Measurements from ENCODE around the gene BTBD2.

DNA sequence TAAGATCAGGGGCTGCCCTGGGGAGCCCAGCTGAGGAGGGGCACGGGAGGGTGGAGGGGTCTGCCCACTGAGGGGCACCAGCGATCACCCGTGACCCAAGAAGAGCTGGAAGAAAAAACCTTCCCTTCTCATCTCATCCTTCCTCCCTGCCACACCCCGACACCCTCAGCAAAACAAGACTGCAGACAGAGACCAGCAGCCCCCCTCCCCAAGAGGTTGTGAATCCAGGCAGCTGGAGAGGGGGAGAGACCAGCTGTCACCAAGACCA is 7.2 kb downstream of the KLF16 start:
- PRO-cap: no peak

DNA sequence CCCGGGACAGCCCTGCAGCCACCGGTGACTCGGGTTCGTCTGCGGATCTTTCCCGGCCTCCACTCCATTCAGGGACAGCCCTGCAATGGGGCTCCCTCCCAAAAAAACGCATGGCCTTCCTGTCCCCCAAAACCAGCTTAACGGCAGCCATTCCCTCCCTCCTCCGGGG is 2.9 kb downstream of the KLF16 start:
- PRO-cap: no peak

- PRO-cap: no peak
These were observed 8.7 kb downstream of the ABHD17A start for GRCh38 chr19:1876503-1877097.

- PRO-cap: no peak
These were observed 1.3 kb downstream of the ABHD17A start for GRCh38 chr19:1883689-1884677.

DNA sequence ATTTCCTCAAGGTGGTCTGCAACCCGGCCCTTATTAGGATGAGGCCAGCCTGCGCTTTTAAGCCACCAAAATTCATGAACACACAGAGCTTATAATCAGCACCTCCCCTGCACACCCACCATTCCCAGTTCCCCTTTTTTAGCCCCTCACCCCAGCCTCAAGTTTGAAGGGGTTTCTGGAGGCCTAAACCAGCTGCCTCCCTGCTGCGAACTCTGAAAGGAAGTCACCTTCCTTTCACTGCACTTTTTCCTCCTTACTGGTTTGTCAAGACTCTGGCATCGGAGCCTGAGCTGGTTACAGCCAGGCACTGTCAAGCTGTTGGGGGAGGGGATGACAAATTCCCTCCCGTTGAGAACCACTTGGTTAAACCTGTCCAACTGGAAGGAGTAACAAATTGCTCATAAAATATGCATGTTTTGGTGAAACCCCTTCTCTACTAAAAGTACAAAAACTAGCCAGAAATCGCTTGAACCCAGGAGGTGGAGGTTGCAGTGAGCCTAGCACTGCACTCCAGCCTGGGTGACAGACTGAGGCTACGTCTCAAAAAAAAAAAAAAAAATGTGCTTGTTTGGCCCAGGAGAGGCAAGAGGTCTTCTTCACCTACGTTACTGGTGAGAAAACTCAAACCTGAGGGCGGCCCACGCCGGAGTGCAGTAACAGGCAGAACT is 716 bp upstream of the ADAT3 start:
- PRO-cap: no peak

GRCh38 chr19:1962122-1962471 is 21.1 kb downstream of the CSNK1G2 start:
- PRO-cap: no peak

DNA sequence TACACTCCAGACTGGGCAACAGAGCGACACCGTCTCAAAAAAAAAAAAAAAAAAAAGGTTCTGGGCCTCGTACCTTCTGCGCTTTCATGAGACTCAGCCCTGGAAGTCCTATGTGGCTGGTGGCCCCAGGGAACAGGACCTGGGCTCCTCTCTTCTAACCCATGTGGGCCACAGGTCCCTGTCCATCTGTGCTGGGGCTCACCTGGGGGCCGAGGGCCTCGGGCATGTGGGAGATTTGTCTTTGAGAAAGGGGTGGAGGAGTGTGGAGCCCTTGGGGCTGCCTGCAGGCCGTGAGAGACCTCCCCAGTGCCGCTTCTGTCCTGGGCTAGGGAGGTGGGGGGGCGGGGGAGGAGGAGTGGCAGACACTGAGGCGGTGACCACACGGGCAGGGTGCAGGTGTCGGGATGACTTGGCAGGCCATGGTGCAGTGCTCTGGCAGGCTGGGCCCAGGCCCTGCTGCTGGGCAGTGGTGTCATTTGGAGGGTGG is 36.8 kb downstream of the CSNK1G2 start:
- PRO-cap: no peak

- PRO-cap: no peak
These were observed 25.1 kb downstream of the BTBD2 start for GRCh38 chr19:1989998-1991287.

- PRO-cap: unidirectional peak, minus-strand start at chr19:2015706
These were observed at the start of gene BTBD2 for GRCh38 chr19:2014862-2016025. BTBD2 (minus strand) TSS chr19:2015714.

DNA sequence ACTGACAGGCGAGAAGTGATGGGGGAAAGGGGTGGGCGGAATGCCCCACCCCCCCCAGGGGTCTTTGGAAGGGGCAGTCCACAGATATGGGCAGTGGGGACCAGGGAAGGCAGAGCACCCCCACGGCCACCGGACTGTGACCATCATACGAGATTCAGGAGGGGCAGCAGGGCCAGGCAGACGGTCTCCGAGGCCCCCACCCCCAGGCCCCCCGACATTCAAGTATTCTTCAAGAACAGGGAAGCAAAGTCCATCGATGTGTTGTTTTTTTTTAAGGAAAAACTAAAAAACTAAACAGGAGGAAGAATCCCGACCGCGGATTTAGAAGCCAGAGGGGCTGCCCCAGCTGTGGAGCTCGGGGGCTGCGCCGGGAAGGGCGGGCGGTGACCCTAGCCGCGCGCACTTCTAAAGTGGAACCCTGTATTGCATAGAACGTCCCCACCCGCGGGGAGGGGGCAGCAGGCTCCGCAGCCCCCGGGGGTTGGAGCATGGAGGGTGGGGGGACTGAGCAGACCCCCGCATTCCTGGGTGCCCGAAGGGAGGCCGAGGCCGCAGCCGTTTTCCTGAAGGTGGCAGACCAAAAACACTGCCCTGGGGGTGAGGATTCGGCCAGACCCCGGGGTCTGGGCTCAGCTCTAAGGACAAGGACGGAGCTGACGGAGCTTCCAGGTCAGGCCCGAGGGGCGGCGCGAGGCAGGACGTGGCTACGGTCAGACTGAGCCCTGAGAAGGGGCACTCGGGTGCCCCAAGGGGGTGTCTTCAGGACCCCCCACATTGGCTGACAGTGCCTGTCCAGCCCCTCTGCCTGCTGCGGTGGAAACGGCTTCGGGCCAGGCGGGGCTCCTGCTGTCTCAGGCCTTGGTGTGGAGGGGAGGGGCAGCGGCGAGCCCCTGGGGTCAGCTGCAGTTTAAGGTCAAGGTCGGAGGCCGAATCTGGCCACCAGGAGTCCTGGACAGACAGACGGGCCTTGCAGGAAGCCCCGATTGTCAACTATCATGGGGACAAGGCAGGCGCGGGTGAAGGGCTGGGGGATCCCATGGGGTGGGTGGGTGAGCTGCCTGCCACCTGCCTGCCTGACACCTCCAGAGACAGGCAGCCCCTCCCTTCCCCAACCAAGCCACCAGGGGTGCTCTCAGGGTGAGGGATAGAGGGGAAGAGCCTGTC is 12.7 kb downstream of the MKNK2 start:
- PRO-cap: no peak

DNA sequence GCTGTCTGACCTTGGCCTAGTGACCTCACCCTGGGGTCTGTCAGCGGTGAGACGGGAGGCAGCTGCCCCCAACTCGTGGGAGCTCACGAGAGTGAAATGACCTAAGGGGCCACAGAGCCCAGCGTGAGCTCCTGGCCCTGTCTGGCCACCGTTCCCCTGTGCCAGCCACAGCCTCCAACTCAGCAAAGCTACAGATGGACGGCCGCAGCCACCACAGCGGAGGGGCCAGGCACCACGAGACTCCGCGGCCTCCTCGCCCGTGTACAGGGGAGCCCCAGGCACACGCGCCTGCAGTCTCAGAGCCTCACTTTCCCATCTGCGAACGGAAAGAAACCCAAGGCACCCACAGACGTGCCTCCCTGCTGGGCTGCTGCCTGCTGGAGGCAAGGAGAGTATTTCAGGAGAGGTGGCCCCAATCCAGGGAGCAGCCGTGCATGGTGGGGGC is 2.1 kb downstream of the MKNK2 start:
- PRO-cap: no peak

- PRO-cap: no peak
These were observed 8.4 kb downstream of the MOB3A start for GRCh38 chr19:2087538-2088280.

DNA sequence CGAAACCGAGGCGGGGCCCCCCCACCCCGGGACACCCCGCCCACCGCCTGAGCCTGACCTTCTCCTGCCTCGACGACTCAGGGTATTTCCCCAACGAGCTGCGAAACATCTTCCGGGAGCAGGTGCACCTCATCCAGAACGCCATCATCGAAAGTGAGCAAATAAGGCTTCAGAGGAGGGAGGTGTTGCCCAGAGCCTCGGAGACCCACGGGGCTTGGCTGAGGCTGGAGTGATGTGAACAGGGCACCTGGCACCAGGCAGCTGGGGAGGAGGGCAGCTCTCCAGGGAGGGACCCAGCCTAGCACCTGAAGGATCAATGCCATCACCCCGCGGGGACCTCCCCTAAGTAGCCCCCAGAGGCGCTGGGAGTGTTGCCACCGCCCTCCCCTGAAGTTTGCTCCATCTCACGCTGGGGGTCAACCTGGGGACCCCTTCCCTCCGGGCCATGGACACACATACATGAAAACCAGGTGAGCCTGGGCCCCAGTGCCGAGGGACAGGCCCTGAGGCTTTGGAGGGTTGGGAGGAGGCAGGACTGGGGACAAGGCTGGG is 704 bp downstream of the IZUMO4 start:
- PRO-cap: no peak

GRCh38 chr19:2097962-2098425 is 1.3 kb downstream of the IZUMO4 start:
- PRO-cap: no peak

DNA sequence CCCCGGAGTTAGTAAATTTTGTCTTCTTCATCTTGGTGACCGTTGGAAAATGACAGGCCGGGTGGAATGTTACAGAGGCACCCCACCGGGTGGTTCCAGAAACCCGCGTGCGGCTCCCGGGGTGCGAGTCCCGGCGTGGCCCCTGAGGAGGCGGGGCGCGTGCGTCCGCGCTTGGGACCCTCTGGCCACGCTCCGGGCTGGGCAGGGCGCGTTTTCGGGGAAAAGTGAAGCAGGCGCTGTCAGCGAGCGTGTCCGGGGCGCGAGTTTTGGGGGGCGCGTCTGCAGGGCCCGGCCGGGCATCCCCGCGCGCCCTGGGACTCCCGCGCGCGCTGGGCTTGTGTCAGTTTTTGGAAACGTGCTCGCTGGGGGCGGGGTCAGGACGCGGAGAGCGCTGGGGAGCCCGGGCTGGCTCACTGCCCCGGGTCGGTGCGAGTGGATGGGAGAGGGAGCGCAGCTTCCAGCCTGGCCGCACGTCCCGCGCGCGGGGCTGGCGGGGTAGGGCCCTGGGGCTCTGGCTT is 1.3 kb downstream of the DOT1L start:
- PRO-cap: no peak

GRCh38 chr19:2166440-2167070 is 2.8 kb downstream of the DOT1L start:
- PRO-cap: no peak

DNA sequence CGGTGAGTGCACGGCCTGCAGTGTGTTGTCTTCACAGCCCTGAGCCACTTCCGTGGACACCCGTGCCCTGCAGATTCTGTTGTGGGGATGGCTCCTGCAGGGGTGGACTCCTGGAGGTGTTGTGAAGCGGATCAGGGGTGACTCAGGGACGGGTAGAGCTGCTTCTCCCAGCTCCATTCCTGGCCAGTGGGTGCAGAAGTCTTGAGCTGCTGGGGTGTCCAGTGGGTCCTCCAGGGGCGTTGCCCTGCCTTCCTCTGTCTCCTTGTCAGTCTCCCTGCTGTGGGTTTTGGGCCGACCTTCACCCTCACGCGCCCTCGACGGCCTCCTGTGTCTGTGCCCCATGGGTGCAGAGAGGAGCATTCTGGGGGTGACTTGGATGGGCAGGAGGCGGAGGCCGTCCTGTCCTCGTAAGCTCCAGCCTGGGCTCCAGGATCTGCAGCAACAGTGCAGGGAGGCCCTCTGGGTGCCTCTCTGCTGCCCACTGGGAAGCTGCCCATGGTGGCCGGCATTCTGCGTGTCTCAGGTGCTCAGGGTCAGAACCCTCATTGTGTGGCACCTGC is 17.1 kb downstream of the DOT1L start:
- PRO-cap: no peak

GRCh38 chr19:2210065-2210711 is 25.9 kb downstream of the PLEKHJ1 start:
- PRO-cap: no peak

GRCh38 chr19:2231444-2232173 is 4.5 kb downstream of the PLEKHJ1 start:
- PRO-cap: no peak

DNA sequence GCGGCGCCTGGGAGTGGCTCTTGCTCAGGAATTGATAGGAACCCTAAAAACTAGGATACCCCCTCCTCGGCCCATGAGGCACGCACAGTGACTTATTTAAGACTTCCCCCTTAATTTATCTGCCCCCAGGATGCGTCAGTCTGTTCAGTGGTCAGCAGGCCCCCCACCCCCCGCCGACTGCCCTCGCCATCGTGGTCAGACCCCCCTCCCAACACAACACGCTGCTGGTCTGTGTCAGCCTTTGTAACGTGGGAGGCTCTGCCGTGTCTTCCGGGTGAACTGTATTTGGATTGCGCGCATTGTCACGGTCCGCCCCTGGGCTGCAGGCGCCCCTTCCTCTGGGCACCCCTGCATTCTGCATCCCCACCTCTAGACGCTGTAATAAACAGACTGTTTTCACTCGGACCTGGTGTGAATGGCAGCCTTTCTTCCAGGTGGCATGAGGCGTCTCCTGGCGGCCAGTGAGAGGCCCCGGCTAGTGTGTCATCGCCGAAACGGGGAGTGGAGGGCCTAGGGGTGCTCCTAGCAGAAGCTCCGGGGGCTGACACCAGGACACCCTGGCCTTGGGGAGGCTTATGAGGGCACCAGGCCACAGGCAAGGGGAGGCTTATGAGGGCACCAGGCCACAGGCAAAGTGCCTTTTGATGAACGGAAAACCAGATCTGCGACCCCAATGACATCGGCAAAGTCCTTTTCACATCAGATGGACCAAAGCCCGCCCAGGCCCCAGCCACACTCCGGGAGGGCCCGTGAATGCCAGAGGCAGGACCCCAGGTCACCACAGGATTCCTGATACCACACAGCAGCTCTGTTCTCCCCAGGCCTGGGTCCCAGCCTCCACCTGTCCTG is 3.7 kb downstream of the PLEKHJ1 start:
- PRO-cap: no peak